HTERT-HM (cell line): ENCODE results near the gene PRRC2B.

DNA sequence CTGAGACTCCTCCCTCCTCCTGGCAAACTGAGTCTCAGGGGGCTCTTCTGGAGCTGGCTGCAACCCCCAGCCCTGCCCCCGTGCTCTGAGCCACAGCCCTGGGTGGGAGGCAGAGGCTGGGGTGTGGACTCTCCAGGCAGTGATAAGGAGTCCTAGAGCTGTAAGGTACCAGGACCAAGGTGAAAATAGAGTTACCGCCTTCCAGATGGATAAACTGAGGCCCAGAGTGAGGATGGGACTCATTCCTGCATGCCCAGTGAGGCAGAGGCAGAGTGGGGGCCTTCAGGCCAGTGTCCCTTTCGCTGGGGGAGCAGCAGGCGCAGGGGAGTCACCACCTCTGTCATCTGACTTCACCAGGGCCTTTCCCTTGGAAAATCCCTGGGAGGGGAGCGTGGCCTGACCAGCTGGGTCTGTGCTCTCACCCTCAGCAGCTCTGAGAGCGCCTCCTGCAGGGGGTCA is 49.1 kb downstream of the HMCN2 start:
- RRBS, result no CpG with 5 or more reads among the region's 6 CpGs

GRCh38 chr9:130354647-130355295 is 89.2 kb downstream of the HMCN2 start:
- RRBS, result 25% methylated on average over 2 of the region's 27 CpGs

- RRBS, result no CpG with 5 or more reads among the region's 3 CpGs
Measured at GRCh38 chr9:130414063-130414247, 30.8 kb upstream of the ASS1 start.

DNA sequence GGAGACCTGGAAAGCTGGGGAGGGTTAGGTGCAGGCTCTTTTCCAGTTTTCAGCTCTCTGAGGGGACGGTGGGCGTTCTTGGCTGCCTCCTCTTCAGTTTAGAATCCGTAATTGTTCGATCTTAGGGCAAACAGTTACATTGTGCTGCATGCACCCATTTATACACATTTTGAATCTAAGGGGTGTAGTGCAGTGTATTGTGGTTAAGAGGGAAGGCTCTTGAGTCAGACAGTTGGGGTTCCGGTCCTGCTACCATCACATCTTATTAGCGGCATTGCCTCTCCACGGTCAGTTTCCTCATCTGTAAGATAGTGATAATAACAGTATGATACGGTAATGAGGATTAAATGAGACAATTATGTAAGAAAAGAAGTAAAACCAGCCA is 613 bp downstream of the EXOSC2 start:
- RRBS, result no CpG with 5 or more reads among the region's 8 CpGs

GRCh38 chr9:130886552-130887431 is 9.8 kb downstream of the QRFP start:
- RRBS, result 88% methylated on average over 4 of the region's 30 CpGs

DNA sequence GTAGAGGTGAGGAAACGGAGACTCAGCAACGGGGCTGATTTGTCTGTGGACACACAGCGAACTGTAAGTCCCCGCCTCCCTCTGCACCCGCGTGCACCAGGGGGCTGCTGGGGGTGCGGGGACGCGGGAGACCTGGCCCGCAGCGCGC is 1.0 kb downstream of the FIBCD1 start:
- RRBS, result no CpG with 5 or more reads among the region's 12 CpGs

- RRBS, result no CpG with 5 or more reads among the region's 7 CpGs
Measured at GRCh38 chr9:131020915-131021515, 12.0 kb downstream of the LAMC3 start.

DNA sequence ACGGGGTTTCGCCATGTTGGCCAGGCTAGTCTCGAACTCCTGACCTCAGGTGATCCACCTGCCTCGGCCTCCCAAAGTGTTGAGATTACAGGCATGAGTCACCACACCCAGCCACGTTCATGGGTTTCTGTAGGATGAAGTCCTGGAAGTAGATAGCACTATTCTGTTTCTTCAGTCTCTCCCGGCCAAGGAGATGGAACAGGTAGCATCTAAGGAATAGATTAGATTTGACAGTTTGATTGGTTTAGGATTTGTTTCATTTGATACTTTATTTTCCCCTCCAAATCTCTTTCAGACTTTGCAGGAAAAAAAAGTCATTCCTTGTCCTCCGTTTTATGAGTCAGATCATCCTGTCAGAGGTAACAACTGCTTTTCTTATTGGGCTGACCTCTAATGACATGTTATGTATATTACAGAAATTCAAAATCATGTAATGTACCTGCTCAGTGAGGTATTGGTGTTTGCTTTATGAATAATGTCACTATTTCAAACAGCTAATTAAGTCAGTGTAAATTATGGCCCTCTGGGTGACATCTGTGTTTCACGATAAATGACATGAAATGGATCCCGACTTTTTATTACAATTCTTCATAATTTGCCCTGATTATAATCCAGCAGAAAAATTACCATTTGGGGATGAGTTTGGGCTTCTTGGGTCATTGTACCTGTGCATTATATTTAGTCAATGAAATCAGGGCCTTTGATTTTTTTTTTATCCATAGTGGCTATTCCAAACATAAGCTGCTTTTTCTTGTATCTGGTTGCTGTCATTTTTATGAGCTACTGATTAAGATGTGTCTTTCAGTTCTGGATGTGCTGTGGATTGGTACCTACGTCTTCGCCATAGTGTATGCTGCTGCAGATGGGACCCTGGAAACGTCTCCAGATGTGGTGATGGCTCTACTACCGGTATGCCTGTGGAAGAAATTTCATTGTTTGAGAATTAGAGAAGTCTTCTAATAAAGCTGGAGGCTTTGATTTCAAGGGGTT is 7.2 kb downstream of the NUP214 start:
- RRBS, result no CpG with 5 or more reads among the region's 13 CpGs

DNA sequence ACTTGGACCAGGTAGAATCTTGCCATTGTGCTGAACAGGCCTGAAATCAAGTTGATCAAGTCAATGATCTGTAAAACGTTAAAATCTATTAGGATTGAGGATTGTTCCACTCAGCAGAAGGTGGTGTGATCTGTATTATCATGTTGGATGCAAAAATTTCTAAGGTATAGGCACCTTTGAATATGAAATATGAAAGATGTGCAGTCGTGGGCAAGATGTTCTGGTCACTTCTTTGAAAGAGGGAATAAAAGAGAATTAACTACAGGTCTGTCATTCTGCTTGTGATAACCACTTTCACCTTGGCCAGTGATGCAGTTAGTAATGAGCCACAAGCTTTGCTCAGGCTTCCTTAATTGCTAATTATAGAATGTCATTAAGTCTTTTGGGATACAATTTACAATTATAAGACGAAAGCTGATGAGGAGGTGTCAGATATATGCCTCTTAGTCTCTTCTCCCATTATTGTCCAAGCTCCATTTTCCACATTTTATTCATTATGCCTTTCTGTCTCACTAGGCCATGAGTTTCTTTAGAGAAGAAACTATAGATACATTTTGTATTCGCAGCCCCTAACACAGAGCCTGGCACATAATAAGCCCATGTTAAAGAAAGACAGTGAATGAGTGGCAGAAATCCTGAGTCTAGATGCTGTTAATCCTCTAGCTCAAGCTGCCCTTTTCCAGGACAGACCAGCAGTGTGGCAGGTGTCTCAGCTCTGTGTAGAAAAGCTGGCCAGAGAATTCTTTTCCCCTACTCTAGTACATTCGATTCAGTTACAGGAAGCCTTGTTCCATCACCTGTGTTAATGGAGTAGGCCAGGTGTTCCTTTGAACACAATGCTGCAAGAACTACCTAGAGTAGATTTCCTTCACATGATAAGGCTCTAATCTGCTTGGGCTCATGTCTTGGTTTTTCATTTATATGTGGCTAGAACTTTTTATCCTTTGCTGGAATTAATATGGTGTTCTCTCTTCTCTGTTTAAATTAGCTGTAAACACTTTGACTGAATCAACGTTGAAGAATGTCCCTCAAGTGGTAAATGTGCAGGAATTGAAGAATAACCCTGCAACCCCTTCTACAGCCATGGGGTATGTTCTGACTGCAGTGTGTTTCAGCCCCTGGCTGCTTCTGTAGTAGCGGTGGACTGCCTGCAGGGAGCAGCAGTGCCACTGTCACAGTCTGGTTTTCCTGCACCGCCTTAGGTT is 52.3 kb downstream of the NUP214 start:
- RRBS, result no CpG with 5 or more reads among the region's 8 CpGs

DNA sequence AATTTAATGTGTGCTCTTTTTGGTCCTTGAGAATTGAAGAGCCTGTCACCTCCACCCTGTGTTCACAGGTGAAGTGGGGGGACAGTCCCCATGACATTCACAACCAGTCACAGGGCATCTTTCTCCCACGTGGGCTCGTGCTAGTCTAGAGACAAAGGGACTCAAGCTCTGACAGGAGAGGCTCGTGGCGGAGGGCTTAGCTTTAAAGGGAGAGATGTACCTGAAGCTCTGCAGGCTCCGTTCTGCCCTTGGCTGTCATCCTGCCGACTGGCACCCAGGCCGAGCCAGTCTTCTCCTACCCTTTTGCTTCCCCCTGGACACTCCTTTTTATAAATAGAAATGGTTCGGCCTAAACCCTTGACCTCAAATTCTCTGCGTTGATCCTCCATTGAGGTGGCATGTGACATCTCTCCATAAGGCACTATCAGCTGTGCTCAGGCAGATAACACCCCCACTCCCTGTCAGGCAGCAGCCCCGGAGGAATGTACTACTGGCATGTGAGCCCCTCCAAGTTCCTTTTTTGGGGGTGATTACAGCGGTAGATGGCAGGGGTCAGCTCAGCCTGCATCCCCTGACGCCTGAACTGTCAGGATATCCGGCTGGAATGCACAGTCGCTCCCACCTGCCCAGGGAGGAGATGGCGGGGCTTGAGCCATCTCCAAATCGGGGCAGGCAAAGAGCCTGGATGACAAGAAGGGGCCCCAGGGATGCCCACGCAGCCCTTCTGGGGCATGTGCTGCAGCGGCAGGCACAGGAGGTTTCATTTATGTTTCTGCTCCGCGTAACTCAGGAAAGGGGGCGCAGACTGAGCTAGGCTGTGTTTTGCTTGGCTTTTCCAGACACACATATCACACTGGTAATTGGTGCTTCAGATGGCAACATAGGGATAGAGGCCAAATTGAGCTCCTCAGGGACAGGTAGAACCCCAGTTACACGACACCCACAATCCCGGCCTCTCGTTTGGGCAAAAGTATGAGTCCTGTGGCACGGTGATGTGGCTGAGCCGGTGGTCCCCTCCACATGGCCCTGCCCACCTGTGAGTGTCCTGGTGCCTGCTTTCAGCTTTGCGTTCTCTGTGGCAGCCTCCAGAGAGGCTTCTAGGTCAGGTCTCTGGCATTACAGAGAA is 40.8 kb downstream of the FAM78A start:
- RRBS, result 98% methylated on average over 7 of the region's 27 CpGs

DNA sequence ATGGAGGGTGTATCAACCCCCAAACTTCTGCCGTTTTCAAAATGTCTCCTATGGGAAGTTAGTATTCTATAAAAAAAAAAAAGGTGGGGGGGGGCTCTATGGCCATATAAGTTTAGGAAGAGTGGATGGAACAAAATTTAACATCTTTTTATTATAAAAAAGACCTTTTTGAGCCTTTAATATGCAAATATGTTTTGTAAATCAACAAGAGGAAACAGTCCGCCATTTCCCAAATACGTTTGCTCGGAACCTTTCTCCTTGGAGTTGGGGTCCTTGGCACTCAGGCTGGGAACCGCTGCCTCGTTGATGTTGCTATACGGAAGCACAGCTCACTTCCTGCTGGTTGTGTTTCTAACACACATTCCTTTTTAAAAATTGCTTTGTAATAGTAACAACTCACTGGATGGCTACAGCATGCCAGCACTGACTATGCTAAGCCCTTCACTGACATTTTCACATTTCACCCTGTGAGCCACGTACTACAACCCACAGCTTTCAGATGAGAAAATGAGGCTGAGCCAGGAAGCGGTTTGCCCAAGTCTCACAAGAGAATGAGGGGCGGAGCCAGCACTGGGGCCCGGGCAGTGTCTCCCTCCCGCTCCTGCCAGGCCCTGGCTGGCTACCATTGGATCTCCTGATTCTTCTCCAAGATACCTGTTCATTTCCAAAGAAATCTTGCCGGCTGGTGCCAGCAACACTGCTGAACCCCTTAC is 38.5 kb downstream of the FAM78A start:
- RRBS, result 7% methylated on average over 3 of the region's 13 CpGs

- RRBS, result no CpG with 5 or more reads among the region's 10 CpGs
Measured at GRCh38 chr9:131271511-131272427, 4.5 kb downstream of the FAM78A start.

DNA sequence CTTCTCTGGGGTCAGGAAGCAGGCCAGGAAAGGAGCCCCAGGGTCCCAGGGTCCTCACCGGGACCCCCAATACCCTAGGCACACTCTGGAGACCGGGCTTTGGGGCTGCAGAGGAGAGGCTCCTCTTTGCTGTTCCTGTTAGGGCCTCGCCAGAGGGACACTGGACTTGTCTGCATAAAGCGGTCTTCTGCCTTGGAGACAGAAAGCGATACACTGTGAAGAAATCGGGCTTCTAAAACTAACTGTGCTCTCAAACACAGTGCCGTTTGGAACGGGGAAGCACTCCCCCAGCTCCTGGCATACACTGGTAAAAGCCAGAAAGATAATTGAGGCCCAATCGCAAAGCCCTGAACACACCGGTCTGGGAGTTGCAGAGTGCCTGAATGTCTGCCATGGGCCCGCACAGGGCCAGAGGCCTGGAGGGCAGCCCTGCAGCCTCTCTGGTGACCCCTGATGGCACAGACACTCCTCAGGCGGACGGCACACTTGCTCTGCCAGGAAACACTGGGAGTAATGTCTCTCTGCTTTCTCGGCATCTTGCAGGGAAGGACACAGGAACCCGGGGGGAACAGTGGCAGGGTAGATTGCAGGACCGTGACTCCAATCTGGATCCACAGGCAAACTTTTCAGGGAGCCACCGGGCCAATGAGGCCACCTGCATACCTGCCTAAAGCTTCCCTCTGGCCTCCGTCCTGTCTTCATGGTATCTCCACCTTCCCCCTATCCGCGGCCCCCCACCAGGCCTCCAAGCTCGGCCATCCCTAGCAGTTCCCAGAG is 1.1 kb downstream of the FAM78A start:
- RRBS, result 80% methylated on average over 3 of the region's 21 CpGs

DNA sequence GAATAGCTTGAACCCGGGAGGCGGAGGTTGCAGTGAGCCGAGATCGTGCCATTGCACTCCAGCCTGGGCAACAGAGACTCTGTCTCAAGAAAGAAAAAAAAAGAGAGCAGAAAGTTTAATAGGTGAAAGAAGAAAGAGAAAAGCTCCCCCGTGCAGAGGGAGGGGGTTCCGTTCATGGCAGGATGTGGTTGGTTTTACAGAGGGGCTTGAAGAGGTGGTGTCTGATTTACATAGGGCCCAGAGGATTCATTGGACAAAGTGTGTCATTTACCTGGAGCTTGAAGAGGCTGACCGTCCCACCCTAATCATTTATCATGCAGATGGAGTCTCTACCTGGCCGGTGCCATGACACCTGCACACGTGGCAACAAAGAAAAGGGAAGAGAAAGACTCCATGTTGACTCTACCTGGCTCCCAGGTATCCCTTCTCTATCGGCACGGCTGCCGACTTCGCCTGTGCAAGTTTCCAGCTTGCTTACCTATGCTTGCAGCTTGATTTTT is 35.4 kb upstream of the PRRC2B start:
- RRBS, result no CpG with 5 or more reads among the region's 13 CpGs

DNA sequence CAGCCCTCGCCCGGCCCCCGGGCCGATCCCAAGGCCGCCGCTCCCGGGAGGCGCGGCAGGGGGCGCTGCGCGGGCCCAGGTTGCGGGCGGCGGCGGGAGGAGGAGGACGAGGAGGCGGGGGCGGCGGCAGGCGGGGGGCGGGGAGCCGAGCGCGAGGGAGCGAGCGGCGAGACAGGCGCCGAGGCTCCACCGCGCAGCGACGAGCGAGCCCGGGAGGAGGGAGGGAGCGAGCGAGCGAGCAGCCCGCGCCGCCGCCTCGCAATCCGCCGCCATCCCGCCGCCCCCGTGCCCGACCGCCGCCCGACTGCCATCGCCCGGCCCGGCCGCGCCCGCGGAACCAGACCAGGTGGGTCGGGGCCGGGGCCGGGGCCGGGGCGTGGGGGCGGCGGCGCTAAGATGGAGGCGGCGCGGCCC is at the start of gene PRRC2B:
TSS of gene PRRC2B (plus strand) at position 169 of the 414 bp plus-strand sequence.
- RRBS, result 2% methylated on average over 20 of the region's 71 CpGs

DNA sequence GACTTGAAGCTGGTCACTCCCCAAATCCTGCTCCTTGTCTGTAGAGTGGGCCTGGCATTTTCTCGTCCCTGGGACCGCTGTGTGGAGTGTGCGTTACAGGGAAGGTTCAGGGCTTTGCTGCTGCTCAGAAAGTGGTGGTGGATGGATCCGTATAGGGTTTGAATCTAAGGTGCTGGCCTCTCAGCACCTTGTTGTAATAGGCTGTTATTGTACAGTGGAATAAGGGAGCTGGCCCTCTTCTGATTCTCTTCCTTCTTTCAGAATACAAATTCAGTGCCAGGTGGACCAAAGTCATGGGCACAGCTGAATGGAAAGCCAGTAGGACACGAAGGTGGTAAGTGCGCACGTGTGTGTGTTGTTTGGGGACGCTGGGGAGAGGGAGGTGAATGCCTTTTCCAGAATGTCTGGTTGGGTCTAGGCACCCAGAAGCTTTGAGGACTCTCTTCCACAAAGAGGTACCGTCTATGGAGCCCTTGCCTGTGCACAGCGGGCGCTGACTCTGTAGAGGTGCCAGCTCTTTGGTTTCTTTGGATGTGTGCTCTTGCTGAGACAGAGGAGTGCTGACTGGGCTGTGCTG is 44.9 kb downstream of the PRRC2B start:
- RRBS, result no CpG with 5 or more reads among the region's 11 CpGs

- RRBS, result no CpG with 5 or more reads among the region's 34 CpGs
Measured at GRCh38 chr9:131607914-131609138, 63.0 kb downstream of the PRRT1B start.

- RRBS, result no CpG with 5 or more reads among the region's 10 CpGs
Measured at GRCh38 chr9:131638412-131638973, 93.2 kb downstream of the PRRT1B start.

- RRBS, result no CpG with 5 or more reads among the region's 8 CpGs
Measured at GRCh38 chr9:131649720-131650652, 89.9 kb downstream of the RAPGEF1 start.

GRCh38 chr9:131651430-131652112 is 88.3 kb downstream of the RAPGEF1 start:
- RRBS, result no CpG with 5 or more reads among the region's 4 CpGs